Prostate gland (tissue), 2 donors: ENCODE results near the genes LIFR, RPL37 and RIMOC1.

- PRO-cap, result no peak
- RAMPAGE, long total RNA, 2 experiments, result start-site peak on the minus strand in 1 of 2 experiments, at chr5:38552980-38553505 at its widest, 10 reads per replicate
Measured at GRCh38 chr5:38552718-38553544, 3.5 kb downstream of the LIFR start.

GRCh38 chr5:38555638-38556725 is at the start of gene LIFR:
Gene LIFR (minus strand): TSS chr5:38556646.
- PRO-cap, result bidirectional peak, plus-strand start at chr5:38556772, minus-strand start at chr5:38556646
- RAMPAGE, long total RNA, 2 experiments, result no peak in any of the 2 experiments

DNA sequence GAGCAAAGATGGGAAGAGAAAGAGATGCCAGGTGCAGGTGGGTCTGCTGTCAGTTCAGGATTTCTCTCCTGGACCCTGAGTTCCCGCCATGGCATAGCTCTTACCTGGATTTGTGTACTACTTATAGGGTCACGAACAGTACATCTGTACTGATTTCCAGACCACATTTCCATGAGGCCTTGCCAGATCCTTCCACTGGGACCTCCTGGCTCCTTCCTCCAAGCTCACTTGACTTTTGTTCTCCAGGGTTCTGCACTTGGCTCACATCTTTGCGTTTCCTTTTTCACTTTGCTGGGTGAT is 44.9 kb upstream of the LIFR start:
- PRO-cap, result no peak
- RAMPAGE, long total RNA, 2 experiments, result no peak in any of the 2 experiments

DNA sequence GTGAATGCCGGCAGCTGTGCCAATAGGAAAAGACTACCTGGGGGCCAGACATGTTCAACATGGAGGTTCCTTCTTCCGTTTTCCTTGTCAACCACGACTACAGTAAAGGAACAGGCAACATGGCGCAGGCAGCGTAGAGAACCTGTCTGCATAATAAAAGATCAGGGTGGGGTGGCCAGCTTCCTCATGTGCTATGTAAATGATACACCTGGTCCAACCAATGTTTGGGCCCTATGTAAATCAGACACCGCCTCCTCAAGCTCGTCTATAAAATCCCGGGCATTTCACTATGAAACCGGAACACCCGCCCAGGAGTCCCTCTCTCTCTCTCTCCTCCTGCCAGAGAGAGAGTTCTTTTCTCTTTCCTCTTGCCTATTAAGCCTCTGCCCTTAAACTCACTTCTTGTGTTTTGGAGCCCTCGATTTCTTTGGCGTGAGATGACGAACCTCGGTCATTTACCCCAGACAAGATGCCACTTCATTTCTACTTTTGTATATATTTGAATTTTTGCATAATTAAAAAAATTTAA is 103.9 kb upstream of the LIFR start:
- PRO-cap, result bidirectional peak, plus-strand start at position 298 of the sequence, minus-strand start at position 155 of the sequence
- RAMPAGE, long total RNA, 2 experiments, result no peak in any of the 2 experiments

GRCh38 chr5:38807674-38808108 is 38.1 kb upstream of the OSMR start:
- PRO-cap, result no peak
- RAMPAGE, long total RNA, 2 experiments, result no peak in any of the 2 experiments

- PRO-cap, result no peak
- RAMPAGE, long total RNA, 2 experiments, result no peak in any of the 2 experiments
Measured at GRCh38 chr5:38847266-38848435, 1.8 kb downstream of the OSMR start.

- PRO-cap, result no peak
- RAMPAGE, long total RNA, 2 experiments, result no peak in any of the 2 experiments
Measured at GRCh38 chr5:38956577-38957330, 110.9 kb downstream of the OSMR start.

DNA sequence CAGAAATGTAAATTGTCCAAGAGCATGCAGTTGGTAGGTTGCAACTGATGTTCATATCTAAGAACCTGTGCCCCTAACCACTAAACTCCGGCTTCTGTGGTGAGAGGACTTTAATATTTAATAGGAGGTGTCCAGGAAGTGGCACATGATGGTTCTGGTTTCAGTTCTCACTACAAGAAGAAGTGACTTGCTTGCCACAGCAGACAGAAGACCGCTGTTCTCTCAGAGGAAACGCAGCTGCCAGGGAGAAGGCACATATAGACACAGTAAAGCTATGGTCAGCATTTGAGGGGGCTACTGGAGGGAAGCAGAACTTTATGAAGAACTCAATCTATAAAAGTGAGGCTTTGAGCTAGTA is 36.2 kb upstream of the DAB2 start:
- PRO-cap, result no peak
- RAMPAGE, long total RNA, 2 experiments, result no peak in any of the 2 experiments

GRCh38 chr5:39519590-39520058 is 94.8 kb upstream of the DAB2 start:
- PRO-cap, result no peak
- RAMPAGE, long total RNA, 2 experiments, result no peak in any of the 2 experiments

- PRO-cap, result no peak
- RAMPAGE, long total RNA, 2 experiments, result no peak in any of the 2 experiments
Measured at GRCh38 chr5:40541046-40541605, 138.6 kb upstream of the PTGER4 start.

DNA sequence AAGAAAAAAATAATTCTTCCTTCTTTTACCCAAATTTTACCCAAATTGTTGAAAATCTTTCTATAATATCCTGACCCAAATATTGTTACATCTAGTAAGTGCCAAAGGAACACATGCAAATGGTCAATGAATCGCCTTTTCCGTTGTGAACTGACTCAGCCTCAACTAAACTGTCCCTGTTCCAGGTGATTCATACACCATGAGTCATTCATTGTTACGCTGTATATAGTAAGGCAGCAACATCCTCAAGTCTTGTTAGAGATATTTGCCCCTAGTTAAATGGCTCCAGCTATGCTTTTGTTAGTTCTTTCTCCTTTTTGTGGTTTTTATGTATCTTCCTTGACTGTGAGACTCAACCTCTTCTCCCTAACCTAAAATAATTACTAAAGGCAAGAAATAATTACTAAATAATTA is 9.8 kb downstream of the PTGER4 start:
- PRO-cap, result no peak
- RAMPAGE, long total RNA, 2 experiments, result no peak in any of the 2 experiments

- PRO-cap, result bidirectional peak, plus-strand start at chr5:40835398, minus-strand start at chr5:40835212
- RAMPAGE, long total RNA, 2 experiments, result start-site peak on the minus strand in 2 of 2 experiments, at chr5:40835193-40835225 at its widest, 389 to 7,069 reads per replicate
Measured at GRCh38 chr5:40835138-40835909, at the start of gene RPL37. Gene RPL37 (minus strand): TSS chr5:40835222.

- PRO-cap, result no peak
- RAMPAGE, long total RNA, 2 experiments, result no peak in any of the 2 experiments
Measured at GRCh38 chr5:40842935-40843815, 2.0 kb downstream of the CARD6 start.

DNA sequence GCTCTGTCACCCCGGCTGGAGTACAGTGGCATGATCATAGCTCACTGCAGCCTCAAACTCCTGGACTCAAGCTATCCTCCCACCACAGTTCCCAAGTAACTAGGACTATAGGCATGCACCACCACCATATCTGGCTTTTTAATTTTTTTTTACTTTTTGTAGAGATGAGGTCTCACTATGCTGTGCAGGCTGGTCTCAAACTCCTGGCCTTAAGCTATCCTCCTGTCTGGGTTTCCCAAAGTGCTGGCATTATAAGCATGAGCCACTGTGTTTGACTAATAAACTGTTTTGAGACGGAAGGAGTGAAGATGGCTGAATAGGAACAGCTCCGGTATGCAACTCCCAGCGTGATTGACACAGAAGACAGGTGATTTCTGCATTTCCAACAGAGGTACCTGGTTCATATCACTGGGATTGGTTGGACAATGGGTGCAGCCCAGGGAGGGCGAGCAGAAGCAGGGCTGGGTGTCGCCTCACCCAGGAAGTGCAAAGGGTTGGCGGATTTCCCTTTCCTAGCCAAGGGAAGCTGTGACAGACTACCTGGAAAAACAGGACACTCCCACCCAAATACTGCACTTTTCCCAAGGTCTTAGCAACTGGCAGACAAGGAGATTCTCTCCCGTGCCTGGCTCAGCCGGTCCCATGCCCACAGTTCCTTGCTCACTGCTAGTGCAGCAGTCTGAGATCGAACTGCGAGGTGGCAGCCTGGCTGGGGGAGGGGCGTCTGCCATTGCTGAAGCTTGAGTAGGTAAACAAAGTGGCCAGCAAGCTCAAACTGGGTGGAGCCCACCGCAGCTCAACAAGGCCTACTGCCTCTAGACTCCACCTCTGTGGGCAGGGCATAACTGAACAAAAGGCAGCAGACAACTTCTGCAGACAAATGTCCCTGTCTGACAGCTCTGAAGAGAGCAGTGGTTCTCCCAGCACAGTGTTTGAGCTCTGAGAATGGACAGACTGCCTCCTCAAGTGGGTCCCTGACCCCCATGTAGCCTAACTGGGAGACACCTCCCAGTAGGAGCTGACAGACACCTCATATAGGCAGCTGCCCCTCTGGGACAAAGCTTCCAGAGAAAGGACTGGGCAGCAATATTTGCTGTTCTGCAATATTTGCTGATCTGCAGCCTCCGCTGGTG is 13.9 kb upstream of the C7 start:
- PRO-cap, result no peak
- RAMPAGE, long total RNA, 2 experiments, result no peak in any of the 2 experiments

- PRO-cap, result no peak
- RAMPAGE, long total RNA, 2 experiments, result no peak in any of the 2 experiments
Measured at GRCh38 chr5:40957868-40958388, 48.6 kb downstream of the C7 start.

DNA sequence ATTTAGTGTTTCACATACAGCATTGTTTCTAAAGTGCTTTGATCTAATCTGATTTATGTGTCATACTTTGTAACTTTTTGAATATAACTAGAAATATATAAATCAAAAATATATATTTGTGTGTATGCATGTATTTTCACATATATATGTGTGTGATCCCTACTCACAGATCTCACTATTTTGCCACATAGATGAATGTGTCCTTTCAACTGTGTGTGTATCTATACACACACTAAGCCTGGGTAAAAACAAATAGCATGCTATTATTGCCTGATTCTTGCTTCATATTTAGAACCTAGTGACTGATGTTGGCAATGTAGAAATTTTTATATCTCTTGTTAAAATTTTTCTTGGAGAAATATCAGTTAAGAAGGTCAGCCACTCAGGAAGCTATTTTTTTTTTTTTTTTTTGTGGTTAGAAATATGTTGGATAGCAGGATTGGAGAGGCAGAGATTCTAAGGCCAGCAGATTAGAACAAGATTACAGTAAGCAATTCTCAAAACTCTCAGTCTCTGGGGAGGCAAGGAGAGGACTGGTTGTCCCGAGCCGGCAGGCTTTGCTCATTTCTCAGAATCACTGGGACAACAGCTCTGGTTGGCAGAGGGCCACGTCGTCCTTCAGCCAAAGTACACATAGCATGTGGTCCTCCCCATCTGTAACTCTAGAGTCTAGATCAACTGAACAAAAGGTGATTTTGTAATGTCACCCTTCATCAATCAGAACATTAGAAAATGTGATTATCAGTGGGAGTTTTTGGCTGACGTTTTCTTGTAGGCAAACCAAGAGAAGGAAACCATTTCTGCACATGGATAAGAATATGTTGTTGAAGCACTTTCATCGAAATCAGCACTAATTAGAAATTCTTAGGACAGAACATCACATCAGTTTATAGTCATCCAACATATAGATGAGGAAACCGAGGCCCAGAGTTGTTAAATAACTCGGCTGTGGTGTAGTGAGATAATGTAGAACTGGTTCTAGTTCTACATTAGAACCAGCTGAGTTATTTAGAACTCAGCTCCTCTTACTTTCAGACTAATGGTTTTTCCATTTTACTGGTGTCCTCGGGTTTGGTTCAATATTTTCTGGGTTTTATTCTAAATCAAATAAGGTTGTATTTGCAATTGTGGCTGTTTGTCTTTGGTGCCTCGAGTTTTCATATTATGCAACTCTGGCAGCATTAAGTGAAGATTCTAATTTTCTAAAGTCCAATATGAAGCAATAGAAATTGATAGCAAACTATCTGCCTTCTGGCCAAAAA is 19.5 kb downstream of the C6 start:
- PRO-cap, result unidirectional peak, plus-strand start at position 509 of the sequence
- RAMPAGE, long total RNA, 2 experiments, result no peak in any of the 2 experiments

DNA sequence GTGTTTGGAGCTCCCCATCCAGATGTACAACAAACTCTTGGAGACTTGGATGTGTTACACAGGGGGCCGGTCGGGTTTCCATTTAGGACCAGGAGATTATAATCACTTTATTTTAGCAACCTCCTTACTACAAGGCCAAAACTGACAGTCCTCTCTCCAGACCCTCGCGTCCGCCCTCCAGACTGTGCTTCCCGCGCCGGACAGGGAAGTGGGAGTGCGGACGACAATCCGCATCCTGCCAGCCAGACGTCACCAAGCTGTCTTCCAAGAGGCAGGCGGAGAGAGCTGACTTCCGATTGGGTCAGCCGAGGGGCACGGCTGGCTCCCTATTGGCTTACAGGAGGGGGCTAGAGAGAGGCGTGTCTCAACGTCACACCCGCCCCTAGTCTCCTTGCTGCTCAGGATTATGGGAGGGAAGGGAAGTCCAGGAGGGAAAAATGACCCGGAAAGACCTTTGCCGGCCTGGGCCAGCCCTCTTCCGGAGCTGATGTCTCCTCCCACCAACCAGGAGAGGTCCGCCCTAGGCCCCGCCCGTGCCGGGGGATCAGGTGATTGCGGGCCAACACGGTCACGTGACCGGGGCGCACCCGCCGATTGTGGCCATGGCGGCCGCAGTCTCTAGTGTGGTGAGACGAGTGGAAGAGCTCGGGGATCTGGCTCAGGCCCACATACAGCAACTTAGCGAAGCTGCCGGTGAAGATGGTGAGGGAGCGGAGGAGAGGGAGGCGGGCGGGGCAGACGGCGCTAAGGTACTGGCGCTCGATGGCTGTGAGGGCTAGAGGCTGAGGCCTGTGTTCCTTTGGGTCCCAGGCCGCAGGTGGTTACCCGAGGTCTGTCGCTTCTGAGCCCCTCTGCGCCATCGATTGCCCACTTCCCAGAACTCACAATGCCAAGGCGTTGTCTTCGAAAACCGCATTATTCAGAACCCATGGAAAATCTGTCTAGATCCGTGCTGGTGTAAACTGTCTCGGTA is at the start of gene RIMOC1:
TSS of gene RIMOC1 (plus strand) at position 579 of the 973 bp plus-strand sequence.
- PRO-cap, result bidirectional peak, plus-strand start at position 579 of the sequence, minus-strand start at position 202 of the sequence
- RAMPAGE, long total RNA, 2 experiments, result start-site peak on the plus strand in 2 of 2 experiments, centred at positions 586 to 593 of the sequence, 85 to 399 reads per replicate

GRCh38 chr5:41926941-41927478 is 1.9 kb downstream of the FBXO4 start:
- PRO-cap, result no peak
- RAMPAGE, long total RNA, 2 experiments, result no peak in any of the 2 experiments

GRCh38 chr5:42179654-42179932 is 243.6 kb upstream of the GHR start:
- PRO-cap, result no peak
- RAMPAGE, long total RNA, 2 experiments, result no peak in any of the 2 experiments

- PRO-cap, result bidirectional peak, plus-strand start at chr5:42993424, minus-strand start at chr5:42993333
- RAMPAGE, long total RNA, 2 experiments, result no peak in any of the 2 experiments
Measured at GRCh38 chr5:42993122-42993466, 47.0 kb downstream of the ANXA2R start.